ENCODE data around the gene PPEF2.

GRCh38 chr4:75726143-75726749, 1.9 kb downstream of the USO1 start:
- RRBS: no CpG with 5 or more reads among the region's 12 CpGs

- RRBS: no CpG with 5 or more reads among the region's 7 CpGs
These were observed 60.4 kb downstream of the PPEF2 start for GRCh38 chr4:75841688-75842482.

DNA sequence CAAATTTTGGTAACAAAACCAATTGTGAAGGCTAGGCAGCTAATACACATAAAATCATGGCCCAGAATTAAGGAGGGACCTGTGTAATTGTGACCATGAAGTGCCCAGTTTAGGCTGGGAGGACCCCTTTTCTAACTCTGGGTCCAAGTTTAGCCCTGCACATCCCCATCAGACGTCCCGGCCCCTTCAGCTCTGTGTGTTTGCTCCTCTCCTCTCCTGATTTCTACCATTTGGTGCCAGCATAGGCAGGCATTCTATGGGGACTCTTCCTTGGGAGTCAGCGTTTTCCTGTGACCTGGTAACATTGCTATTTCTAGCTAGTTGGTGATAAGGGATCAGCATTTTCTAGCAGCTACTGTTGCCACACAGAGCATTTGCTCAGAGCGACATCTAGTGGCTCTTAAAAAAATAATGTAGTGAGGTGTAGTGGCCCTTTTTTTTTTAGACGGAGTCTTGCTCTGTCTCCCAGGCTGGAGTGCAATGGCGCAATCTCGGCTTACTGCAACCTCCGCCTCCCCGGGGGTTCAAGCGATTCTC, 54.1 kb downstream of the PPEF2 start:
- RRBS: no CpG with 5 or more reads among the region's 10 CpGs

DNA sequence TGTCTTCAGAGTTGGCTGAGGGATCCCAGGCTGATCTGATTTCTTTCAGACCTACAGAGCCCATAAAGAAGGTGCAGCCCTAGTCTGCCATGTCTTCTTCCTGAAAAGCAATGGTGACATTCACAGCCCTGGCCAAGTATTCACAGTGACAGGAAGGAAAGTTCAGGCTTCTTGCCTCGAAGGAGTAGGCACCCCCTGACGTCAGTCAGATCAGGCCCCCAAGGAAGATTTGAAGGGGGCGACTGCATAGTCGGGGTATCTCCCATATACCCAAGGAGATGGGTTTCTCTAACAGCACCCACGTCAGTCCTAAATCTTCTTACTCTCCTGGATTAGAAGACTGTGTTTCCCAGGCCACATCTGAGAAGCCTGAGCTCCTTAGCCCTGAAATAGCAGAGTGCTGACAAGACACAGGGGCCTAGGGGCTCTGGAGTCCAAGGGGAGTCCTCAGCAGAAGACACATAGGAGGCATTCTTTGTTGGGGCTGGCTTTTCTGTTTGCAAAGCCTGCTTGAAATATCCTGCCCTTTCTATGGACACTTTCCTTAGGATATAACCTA, at the start of gene PPEF2:
Gene PPEF2, minus strand, starts transcription at position 144 of the 559 bp plus-strand sequence.
- RRBS: no CpG with 5 or more reads among the region's 5 CpGs

DNA sequence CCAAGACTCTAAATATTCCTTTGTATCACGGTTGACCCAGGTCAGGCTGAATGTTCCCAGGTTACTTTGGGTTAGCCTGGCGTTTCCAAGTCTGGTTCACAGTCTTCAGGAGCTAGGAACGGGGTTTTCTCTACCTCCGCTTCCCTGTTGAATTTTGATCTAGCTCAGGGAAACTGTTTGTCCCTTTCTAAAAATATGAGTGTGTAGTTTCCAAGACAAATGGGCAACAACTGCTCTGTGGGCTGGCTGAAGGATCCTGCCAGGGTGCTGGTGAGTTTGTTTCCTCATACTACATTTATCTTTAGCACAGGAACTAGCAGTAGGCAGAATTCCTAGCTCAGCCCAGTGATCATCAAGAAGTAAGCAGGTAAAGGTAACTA, 13.3 kb upstream of the FAM47E start:
- RRBS: no CpG with 5 or more reads among the region's 4 CpGs

DNA sequence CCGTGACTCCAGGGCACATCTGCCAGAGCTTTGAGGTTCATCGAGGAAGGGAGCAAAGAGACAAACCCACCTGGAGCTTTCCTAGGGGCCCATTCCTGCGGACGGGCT, 323 bp downstream of the STBD1 start:
- RRBS: no CpG with 5 or more reads among the region's 4 CpGs

DNA sequence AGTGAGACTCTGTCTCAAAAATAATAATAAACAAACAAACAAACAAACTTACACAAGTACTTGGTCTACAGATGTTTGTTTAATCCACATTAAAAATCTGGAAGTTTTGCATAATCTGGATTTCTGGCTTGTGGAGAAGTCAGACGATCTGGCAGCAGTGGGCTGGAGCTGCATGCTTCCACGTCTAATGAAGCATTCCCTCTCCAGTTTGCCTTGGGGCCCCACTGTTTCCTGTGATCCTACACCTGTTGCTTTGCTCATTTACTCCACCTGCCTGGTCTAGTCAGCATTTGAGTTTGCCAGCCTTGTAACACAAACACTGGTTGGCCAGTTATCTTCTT, 144.4 kb downstream of the SHROOM3 start:
- RRBS: no CpG with 5 or more reads among the region's 2 CpGs

DNA sequence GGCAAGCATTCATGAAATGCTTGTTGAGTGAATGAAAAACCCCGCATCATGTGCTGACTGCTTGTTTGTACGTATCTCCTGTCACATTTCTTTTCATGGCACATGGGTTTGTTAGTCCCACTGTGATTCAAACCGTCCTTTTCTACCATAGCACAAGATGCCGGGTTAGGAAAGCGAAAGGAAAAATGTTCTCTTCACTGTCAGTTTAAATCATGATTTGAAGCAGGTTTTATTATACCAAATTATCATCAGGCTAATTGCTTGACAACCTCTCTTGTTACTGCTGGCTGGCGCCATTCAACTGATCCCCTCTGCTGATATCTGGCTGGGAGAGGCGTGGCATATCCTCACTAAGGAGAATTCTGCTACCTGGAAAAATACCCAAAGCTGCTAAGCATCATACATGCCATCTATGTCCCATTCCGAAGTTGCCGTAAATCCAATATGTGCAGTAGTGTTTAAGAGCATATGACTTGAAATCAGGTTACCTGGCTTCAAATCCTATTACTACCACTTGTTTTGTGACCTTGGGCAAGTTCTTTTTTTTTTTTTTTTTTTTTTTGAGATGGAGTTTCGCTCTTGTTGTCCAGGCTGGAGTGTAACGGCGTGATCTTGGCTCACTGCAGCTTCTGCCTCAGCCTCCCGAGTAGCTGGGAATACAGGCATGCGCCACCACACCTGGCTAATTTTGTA, 145.0 kb downstream of the SHROOM3 start:
- RRBS: no CpG with 5 or more reads among the region's 14 CpGs

DNA sequence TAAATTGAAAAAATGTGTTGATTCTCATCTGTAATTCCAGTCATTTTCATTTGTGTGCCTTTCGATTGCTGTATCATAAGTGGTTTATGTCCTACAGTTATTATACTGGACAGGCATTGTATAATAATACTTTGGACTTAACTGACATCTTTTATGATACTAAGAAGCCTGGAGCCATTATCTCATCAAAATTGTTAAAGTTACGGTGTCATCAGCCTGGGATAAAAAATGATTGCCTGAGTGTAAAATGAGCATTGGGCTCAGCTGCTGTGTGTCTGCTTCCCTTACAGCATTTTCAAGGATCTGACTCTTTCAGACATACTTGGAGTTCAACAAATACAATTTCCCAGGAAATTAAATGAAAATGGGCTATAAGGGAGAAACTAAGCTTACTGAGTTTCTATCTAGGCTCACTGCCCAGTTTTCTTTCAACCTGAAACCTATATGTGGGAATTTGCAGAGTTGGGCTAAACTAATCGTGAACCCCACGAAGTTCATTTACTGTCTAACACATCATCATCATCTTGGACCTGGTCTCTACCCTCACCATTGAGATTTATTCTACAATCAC, 146.4 kb downstream of the SHROOM3 start:
- RRBS: no CpG with 5 or more reads among the region's 4 CpGs

GRCh38 chr4:76589950-76590693, 155.1 kb downstream of the SHROOM3 start:
- RRBS: no CpG with 5 or more reads among the region's 9 CpGs

GRCh38 chr4:76631532-76632166, 196.6 kb downstream of the SHROOM3 start:
- RRBS: no CpG with 5 or more reads among the region's 5 CpGs

DNA sequence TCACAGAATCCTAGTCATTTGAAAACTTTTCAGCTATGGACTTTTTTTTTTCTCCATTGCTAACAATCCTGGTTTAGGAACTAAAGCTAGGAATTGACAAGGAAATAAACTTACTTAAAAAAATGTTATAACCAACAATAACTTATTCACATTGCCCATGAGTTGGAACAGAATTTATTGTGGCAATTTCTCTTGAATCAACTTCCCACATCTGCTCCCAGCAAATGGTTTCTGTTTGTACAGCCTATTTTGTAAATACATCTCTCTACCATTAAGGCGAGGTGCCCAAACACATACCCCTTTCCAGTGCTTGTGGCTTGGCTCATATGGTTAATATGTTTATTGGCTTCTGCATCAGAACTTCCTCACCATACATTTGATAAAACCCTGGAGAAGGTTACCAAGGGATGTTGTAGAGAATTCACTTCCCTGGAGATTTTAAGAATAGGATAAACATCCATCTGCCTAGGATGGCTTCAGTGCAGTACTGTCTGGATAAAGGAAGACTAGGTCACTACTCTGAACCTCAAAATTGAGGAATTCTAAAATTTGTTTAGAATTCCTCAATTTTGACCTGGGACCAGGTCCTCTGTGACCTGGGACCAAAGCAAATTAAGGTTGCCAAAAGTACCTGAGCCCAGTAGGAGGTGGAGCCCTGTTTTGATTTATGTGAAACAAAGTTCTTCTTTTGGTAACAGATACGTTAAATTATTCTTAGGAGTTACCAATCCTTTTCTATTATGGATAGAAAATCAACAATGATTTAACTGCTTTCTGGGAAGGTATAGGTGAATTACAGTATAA, 206.9 kb downstream of the SOWAHB start:
- RRBS: no CpG with 5 or more reads among the region's 2 CpGs

DNA sequence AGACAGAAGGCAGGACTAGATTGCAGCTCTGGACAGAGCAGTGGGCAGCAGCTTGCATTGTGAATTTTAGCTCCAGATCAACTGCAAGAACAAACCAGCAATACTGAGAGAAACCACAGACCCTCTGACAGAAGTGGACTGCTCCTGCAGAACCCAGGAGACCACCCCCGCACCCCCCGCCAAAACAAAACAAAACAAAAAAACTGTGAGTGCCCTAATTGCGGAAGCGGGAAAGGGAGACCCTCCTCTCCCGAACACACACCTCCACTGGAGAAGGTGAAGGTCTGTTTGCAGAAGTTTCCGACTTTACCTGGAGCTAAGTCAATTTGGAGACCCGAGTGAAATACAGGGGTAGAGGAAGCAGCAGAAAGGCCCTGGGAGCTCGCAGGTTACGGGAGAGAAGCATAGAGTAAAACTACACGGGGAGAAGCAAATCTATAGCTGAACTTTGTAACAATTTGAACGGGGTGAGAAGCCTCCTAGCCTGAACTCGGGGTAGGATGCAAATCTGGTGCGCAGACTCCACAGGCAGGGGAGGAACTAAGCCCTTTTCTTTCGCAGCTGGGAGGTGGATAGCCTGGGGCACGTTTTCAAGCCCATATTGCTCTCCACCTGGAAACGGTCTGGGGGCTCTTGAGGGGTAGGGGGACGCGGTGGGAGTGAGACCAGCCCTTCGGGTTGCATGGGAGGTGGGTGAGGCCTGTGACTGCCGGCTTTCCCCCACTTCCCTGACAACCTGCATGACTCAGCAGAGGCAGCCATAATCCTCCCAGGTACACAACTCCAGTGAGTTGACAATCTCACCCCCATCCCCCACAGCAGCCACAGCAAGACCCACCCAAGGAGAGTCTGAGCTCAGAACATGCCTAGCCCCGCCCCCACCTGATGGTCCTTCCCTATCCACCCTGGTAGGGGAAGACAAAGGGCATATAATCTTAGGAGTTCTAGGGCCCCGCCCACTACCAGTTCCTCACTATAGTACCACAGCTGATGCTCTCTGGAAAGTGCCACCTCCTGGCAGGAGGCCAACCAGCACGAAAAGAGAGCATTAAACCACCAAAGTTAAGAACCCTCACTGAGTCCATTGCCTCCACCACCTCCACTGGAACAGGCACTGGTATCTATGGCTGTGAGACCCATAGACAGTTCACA, 30.0 kb downstream of the SOWAHB start:
- RRBS: no CpG with 5 or more reads among the region's 23 CpGs

- RRBS: no CpG with 5 or more reads among the region's 8 CpGs
These were observed 45.2 kb downstream of the CCNI start for GRCh38 chr4:77030626-77031040.

DNA sequence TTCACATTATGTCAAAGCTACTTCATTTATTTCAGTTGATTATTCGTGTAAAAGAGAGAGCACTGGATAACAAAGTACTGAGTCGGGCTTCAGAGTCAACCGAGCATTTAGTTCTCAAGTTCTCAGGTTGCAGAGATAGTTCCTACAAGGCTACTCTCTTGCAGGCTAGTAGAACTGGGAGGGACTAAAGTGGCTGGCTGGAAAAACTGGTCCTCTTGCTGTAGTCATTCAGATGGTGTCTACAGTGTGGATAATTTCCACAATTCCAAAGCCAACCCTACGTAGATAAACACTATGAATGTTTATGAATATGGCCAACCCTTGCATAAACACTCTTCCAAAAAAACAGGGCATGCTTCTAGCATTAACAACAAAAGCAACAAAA, 4.6 kb upstream of the CCNG2 start:
- RRBS: no CpG with 5 or more reads among the region's 4 CpGs

DNA sequence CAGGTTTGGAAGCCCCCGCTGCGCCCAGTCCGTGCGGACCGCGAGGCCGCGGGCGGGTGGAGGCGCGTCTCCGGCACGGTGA, 263 bp downstream of the CCNG2 start:
- RRBS: 2% methylated on average over 8 of the region's 13 CpGs

DNA sequence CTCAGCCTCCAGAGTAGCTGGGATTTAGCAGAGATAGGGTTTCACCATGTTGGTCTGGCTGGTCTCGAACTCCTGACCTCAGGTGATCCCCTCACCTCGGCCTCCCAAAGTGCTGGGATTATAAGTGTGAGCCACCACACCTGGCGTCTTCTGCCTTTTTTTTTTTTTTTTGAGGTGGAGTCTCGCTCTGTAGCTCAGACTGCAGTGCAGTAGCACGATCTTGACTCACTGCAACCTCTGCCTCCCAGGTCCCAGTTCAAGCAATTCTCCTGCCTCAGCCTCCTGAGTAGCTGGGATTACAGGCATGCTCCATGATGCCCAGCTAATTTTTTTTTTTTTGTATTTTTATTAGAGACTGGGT, 23.0 kb downstream of the CCNG2 start:
- RRBS: no CpG with 5 or more reads among the region's 5 CpGs

DNA sequence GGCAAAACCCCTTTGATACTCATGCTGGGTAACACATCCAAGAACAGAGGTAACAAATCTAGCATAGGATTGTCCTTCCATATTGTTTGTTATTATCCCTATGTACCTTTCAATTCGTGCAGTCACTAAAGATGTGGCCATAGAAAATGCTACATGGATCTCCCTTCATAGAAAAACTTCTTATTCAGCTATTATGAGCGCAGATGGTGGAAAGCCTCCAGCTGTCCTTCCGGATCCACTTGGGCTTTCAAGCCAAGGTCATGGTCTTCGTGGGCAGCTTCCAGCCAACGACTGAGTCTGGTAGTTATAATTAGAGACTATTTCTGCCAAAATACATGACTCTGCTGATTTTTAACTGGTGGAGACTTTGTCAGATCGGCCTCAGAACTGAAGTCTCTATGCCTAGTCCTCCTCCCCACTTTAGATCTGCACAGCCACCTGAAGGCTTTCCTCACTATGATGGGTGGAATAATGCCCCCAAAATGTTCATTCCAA, 171.4 kb upstream of the CXCL13 start:
- RRBS: no CpG with 5 or more reads among the region's 6 CpGs